ENCODE measurements around the gene PRICKLE2.

- PRO-cap, 3 experiments: no peak in any of the 3 experiments
- RAMPAGE, long total RNA: no peak
Observed at GRCh38 chr3:61767209-61768217, 206.1 kb downstream of the PTPRG start.

DNA sequence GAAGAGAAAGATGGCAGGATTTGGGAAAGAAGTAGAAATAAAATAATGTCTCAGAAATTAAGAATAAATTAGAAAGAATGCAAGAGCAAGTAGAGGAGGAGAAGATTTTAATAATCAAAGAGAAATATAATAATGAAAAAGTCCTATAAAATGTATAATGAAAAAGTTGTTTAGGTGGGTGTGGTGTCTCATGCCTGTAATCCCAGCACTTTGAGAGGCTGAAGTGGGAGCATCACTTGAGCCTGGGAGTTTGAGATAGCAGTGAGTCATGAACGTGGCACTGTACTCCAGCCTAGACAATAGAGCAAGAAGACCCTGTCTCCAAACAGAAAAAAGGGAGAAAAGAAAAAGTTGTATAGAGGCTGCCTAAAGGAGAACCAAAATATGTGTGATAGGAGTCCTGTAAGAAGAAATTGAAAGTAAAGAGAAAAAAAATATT is 257.0 kb downstream of the PTPRG start:
- PRO-cap, 3 experiments: no peak in any of the 3 experiments
- RAMPAGE, long total RNA: no peak

DNA sequence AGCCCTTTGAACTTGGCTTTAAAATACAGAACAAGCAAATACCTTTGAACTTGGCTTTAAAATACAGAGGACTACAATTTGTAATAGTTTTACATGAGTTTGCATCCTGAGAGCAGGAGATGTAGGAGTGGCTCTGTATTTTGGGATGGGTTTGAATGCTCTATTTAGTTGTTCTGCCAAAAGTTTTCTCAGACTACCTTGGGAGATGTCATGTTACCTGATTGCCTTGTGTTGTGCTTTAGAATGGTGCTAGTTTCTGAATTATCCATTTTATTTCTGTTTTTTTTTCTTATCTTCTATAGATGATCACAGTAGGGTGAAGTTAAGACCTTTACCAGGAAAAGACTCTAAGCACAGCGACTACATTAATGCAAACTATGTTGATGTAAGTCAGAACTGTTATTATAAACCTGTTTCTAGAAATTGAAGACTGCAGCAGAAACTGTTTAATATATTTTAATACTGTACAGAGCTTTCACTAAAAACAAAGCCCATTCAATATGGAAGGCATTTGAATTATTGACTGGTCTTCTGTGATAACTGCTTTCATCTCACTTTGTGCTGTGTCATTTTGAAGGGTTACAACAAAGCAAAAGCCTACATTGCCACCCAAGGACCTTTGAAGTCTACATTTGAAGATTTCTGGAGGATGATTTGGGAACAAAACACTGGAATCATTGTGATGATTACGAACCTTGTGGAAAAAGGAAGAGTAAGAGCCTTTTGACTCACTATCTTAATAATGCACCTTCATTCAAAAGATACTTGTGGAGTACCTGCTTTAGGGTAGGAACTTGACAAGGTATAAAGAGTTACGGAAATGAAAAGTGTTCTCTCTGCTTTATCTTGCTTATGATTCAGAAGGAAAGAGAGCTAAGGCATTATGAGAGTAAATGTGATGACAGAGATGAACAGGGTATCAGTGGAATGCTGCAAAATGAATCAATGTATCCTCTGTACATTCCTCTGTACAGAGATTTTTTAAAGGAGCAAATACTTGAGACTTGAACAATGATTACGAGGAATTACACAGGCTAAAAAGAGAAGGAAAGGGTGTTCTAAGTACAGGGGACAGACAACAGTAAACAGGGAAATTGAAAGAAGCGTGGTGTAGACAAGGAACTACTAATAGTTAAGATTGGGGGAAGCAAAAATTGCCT is 51.3 kb upstream of the C3orf14 start:
- PRO-cap, 3 experiments: no peak in any of the 3 experiments
- RAMPAGE, long total RNA: no peak

GRCh38 chr3:62604346-62604785 is 231.0 kb upstream of the FEZF2 start:
- PRO-cap, 3 experiments: no peak in any of the 3 experiments
- RAMPAGE, long total RNA: no peak

DNA sequence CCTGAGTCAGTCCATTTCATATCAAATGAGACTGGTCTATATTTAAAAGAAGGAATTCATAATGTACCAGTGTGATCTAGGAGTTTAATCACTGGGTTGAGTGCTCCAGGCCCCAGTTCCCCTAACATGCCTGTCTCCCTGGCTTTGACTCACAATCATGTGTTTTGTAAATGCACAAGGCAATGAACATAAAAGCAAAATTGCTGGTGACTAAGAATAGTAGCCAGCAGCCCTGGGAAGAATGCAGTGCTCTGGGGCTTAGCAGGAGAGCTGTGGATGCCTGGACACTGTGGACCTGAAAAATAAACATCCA is 50.2 kb downstream of the SYNPR start:
- PRO-cap, 3 experiments: no peak in any of the 3 experiments
- RAMPAGE, long total RNA: no peak

- PRO-cap, 3 experiments: no peak in any of the 3 experiments
- RAMPAGE, long total RNA: no peak
Observed at GRCh38 chr3:63968922-63969283, 54.4 kb downstream of the PSMD6 start.

GRCh38 chr3:63979387-63980341 is 43.6 kb downstream of the PSMD6 start:
- PRO-cap, 3 experiments: no peak in any of the 3 experiments
- RAMPAGE, long total RNA: no peak

DNA sequence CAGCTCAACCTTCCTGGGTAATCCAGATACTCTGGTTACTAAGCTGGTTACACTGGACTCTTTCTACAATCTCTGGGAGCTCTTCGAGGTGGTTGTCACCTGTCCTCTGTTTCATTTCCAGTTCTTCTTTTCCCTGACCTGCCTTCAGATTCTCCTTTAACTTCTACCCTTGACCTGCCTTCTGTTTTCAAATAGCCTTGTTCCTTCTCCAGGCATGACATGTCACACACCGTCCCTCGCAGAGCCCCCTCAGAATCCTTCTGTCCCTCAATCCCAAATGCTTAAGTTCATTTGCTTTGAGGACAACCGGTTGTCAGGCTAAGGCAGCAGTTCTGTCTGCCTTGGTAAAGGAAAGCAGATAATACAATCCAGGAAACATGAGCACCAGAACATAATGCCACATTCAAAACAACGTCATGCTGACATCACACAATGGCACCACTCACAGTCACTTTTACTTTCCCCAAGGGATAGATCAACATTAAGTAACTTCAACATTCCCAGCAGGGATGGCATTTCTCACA is 74.5 kb upstream of the PSMD6 start:
- PRO-cap, 3 experiments: no peak in any of the 3 experiments
- RAMPAGE, long total RNA: no peak

DNA sequence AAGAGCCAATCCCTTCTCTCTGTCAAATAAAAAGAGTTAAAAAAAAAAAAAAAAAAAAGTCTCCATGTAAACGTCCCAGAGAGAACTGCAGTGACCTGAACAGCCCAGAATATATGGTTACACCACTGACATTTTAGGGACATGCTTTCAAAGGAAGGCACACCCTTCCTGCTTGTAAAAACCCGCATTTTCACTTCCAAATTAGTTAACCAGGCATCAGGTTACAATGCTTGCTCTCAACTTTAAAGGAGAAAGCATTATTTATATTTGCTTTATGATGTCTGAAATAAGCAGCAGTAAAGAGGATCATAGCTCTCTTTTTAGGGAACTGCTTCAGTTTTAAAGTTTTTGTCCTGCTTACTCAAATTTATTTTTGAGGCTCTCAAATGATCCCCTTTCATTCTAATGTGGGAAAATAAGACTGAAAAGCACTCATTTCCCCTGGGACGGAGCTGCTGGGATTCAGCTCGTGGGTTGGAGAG is 63.5 kb downstream of the PRICKLE2 start:
- PRO-cap, 3 experiments: no peak in any of the 3 experiments
- RAMPAGE, long total RNA: no peak

DNA sequence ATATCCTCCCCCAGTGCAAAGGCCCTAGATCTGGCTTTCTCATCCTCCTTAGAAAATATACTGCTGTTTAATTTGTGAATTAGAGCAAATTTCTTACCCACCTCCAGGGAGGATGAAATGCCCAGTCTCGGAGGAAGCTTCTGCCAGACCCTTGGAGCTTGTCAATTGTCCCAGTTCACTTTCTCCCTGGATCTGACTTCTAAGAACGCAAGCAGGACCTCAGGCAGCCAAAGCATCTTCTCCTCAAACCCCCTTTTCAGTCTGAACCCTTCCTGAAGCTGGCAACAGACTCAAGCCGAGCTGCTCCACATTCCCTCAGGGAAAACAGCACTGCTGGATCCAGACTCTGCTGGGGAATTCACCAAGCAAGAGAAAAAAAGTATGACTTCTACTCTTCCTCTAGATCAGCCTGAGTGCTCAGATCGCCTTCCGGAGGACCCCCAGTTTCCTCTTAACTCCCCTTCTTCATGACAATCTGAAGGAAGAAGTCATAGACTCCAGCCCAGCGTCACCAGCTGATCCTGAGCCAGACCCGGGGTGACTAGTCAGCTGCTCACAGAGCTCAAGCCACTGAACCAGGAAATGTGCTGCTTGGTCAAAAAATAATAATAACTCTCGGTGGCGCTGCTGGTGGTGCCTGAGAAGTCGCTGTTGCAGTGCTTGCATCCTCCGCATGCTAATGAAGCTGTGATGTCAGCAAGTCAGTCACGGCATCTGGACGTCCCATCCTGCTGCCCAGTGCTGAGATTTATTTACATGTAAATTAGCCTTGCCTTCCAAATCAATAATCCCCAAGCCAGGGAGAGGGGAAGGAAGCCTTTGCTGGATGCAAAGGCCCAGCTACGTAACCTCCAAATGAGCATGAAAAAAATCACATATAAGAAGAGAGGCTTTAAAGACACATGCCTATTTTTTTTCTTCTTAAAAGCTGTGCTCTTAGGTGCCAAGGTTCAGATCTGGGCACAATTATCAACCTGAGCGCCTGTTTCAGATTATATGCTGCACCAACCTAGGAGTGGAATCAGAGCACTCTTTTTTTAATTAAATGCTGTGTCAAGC is at the start of gene PRICKLE2:
TSS of gene PRICKLE2 (minus strand) at position 658 of the 1,059 bp plus-strand sequence.
- PRO-cap, 3 experiments: no peak in any of the 3 experiments
- RAMPAGE, long total RNA: no peak

DNA sequence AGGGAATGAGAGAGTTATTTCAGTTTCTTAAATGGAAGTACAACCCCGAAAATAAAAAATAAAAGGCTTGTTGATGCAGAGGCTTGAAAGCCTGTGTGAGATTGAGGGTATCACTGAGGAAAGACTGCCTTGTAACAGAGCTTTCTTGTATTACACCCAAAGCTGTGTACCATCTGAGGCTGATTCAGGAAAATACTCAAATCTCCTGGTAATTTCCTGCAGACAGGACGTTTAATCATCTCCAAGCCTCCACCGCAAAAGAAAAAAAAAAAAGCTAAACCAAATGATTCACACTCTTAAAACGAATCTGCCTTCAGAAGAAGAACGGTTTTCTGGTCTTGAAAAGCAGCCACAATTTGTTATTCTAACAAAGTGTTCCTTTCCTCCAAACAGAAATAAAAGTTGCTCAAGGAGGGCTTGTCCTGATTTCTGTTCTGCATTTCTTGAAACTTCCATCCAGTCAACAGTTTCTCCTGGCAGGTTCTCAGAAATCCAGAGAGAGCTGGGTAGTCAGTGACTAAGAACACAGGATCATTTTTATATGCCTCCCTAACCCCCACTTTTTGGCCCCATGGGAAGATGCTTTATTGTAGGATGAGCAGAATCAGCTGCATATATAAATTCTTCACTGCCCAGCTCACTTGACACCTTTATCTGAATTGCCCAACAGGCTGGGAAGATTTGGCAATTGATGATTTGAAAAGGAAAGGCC is 40.8 kb upstream of the PRICKLE2 start:
- PRO-cap, 3 experiments: no peak in any of the 3 experiments
- RAMPAGE, long total RNA: no peak

GRCh38 chr3:64681070-64681793 is 6.6 kb downstream of the ADAMTS9 start:
- PRO-cap, 3 experiments: no peak in any of the 3 experiments
- RAMPAGE, long total RNA: no peak

- PRO-cap, 3 experiments: peak in 2 of 3 experiments; most common plus-strand start chr3:64686441 (in 1)
- RAMPAGE, long total RNA: no peak
Observed at GRCh38 chr3:64686418-64686992, 1.3 kb downstream of the ADAMTS9 start.

DNA sequence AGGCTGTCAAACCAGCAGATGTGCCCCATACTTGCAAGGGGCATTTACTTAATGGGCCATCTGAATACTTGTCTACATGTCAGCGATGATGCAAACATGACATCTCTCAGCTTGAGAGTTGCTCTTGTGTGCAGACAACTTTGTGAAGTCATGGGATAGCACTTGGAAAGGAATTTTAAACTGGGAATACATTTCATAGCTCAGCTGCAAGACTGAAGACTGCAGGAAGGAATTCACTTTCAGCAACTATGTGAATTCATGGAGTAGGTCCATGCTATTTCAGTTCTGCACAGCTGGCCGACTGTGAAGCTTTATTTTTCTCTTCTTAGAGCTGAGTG is 127.5 kb upstream of the ADAMTS9 start:
- PRO-cap, 3 experiments: no peak in any of the 3 experiments
- RAMPAGE, long total RNA: no peak

GRCh38 chr3:65356309-65357371 is 668.8 kb upstream of the ADAMTS9 start:
- PRO-cap, 3 experiments: no peak in any of the 3 experiments
- RAMPAGE, long total RNA: no peak

DNA sequence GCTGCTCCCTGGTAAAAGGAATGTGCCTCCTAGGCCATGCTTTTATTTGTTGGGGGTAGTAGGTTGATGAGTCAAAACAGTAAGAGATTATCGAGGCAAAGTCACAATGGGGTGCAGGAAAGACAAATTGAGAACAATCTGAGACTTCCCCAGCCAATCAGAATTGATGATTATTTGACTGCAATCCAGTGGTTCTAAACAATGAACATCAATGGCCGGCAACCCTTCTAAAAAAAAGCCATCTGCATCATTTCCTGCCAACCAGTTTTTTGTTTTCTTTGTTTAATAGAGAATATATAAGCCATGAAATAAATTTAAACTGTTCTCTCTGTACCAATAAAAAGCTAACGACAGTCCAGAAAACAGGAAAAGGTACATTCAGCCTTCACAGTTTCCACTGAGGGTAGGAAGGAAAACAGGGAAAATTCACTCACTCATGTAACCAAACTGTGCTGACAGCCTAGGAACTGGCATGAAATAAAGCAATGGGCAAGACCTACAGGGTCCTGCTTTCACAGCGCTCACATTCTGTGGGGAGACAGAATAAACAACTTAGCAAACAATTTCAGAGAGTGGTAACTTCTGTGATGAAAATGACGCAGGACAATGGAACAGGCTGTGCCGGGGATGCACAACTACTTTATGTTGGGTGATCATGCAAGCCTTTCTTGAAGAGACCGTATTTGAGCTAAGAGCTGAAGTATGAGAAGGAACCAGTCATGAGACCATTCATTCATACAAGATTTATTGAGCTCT is 630.1 kb downstream of the MAGI1 start:
- PRO-cap, 3 experiments: no peak in any of the 3 experiments
- RAMPAGE, long total RNA: no peak

DNA sequence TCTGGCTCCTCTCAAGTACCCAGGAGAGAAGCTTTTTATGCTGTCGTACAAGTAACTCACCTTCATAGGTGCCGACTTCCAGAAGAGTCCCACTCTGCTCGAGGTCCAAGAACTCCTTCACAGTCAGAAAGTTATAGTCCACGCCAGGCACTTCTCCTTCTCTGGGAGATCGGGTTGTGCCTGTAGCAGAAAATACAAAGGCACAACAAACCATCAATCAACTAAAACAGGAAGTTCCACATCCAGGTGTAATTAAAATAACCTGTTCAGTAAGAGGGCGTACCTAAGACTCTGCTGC is 545.3 kb downstream of the MAGI1 start:
- PRO-cap, 3 experiments: no peak in any of the 3 experiments
- RAMPAGE, long total RNA: no peak

DNA sequence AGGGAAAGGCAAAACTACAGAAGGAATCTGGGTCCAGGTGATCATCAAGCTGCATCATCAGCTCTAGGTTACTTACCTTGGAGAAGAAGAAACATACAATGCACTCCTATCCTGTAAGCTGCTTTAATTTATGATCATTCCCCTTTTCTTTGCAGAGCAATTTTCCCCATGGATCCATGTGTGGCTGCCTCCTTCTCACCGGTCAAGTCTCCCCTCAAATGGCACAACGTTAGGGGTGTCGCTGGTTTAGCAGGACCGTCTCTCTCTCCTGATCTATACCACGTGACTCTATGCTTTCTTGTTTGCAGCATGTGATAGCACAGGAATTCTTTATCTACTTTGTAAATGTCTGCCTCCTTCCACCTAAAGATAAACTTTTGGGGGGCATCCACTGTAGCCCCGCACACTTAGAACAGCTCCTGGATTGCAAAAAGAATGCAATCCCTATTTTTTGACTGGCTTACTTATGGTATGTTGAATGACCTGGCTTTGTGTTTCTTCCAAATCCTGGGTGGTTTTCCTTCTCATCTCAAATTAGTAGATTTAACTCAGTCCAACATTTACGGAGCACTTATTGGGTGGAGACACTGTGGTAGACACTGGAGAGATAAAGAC is 505.9 kb downstream of the MAGI1 start:
- PRO-cap, 3 experiments: no peak in any of the 3 experiments
- RAMPAGE, long total RNA: no peak

DNA sequence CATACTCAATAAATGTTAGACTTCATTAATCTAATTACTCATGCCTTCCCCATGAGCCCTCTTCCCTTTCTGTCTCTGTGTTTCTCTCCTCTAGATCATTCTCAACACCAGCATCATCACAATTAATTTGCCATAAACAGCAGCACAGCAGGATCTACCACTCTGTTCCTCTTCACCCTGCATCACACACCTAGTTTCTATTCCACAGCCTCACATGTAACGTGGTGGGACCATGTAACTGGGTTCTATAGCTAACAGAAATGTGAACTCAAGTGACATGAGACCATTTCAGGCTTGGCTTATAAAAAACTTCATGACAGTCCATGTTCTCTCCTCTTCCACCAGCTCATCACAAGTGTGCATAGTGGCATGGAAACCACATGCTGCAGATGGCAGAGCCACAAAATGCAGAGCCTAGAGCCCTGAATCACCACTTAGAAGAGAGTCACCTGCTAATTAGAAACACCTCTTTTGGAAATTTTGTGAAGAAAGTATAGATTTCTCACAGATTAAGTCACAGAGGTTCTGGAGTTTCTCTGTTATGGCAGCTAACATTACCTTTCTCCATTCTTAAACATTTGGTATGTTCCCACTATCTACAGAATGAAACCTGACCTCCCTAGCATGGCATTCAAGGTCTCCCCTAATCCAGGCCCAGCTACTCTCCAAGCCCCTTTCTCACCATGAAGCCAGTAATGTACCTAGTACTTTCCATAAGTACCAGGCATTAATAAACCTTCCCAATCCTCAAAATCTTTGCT is 176.2 kb downstream of the MAGI1 start:
- PRO-cap, 3 experiments: no peak in any of the 3 experiments
- RAMPAGE, long total RNA: no peak

- PRO-cap, 3 experiments: no peak in any of the 3 experiments
- RAMPAGE, long total RNA: no peak
Observed at GRCh38 chr3:65872321-65872762, 166.4 kb downstream of the MAGI1 start.